ENCODE results near the genes XIRP2, SPC25 and BBS5.

- PRO-cap = no peak
Observed at GRCh38 chr2:166888396-166888758, at the start of gene XIRP2. Gene XIRP2 (plus strand): TSS chr2:166888480.

DNA sequence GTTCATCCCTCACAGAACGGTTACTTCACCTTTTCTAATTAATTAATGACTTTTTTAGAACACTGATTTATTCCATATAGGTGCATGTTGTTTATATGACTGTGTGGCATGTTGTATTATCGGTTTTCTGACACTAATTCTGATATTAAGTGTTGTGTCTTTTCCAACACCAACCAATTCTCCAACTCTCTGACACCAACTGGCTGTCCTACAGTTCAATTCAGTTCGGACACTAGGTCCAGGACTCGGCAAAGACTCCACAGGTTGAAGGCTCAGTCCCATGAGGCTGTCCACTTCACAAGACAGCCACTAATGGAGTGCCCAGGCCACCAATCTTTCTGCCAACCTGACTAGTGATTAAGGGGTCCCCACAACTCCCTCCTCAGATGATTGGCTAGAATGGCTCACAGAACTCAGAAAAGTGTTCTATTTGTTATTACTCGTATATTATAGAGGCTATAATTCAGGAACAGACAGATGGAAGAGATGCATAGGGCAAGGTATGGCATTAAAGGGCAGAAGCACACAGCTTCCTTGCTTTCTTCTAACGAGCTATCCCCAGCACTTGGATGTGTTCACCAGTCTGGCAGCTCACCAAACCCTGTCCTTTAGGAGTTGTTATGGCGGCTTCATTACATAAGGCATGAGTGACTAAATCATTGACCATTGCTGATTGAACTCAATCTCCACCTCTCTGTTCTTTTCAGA, 103.1 kb upstream of the B3GALT1 start:
- PRO-cap = no peak

DNA sequence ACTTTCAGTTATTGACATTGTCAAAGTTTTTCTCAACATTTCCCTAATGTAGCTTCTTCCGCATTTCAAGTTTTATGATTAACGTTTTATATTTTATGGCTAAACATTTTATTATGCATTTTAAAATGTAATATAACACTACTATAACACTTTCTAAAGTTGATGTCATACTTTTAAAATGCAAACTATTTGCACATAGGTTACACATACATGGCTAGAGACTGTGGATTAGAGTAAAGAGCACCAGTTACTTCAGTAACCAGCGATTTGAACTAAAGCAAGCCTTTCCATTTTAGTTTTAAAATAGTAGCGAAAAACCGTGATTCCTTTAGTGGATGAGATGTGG, 91.0 kb downstream of the B3GALT1 start:
- PRO-cap = no peak

DNA sequence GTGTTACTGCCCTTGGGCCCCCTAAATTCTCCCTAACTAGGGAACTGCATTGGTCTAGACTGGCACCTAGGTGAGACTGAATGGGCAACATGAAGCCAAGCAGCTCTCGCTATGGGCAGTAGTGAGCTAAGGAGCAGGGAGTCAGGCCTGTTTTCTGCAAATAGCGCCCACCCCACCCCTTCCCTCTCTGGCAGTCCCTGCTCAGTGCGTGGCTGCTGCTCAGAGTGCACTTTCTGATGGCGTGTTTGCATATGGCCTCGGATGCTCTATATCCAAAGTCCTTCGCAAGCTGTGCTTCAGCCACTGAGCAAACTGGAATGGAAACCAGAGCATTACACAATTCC, 420.0 kb downstream of the STK39 start:
- PRO-cap = no peak

GRCh38 chr2:168163699-168164128, 83.7 kb downstream of the STK39 start:
- PRO-cap = no peak

GRCh38 chr2:168211178-168211652, 36.2 kb downstream of the STK39 start:
- PRO-cap = no peak

DNA sequence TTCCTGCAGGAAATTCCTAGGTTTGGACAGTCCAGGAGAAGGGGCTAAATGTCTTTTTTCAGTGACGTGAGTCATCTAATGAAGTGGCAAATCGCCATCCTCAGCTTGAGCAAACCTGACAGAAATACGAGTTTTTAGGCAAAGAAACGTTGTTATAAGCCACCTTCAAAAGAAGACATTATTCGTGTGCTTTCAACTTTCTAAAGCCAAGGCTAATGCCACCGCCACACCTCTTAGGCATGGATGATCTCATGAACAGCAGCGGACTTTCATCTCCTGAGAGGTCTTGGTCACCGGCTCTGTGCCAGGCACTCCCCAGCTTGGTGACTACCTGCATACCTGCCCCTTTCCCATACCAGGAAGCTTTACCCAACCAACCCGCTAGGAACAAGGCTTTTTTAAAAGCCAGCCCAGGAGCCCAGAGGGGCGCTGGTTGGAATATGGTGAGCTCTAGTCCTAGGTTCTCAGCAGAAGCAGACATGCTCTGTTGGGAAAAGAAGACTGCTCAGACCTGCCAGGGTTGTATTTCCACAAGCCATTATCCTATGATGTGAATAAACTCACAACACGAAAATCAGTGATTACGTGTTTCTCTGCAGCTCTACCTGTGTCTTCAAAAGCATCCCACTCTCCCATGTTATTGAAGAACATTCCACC, 30.7 kb downstream of the STK39 start:
- PRO-cap = no peak

DNA sequence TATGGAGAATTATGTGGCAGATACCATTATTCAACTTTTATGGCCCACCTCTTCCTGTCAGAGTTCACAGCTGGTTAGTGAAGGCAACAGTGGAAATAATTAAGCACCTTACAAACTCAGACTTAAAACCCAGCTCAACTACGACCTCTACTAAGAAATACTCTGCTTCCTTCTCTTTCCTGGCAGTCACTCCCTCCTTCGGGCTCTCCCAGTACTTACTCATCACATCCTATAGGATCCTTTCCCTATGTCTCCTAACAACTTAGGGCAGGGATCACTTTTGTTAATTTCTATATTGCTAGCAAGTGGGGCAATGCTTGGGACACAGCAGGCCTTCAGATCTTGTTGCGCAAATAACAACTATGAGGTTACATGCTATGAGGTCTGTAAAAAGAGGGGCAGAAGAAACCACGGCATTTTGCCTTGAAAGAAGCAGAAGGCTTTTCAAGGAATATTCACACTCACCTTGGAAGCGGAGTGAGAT, 2.3 kb downstream of the STK39 start:
- PRO-cap = no peak

DNA sequence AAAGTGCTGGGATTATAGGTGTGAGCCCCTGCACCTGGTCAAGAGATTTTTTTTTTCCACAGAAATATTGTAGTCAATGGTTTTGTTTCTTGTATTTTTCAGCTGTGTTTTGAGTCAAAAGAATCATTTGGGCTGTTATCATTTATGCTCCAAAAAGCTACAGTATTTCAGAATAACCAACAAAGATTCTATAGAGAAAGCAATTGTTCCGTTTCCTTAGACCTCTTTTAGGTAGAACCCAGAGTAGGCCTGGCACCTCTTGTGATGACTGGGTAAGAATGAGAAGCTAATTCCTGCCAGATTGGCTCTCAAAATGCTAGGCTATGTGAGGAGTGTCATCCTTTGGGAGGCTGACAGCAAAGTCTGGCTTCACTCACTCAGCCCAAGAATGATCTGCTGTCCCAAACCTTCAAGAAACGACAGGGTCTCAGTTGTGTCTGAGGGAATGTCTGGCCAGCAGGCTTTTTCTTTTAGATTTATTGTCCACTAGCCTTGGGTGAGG, 4.4 kb downstream of the CERS6 start:
- PRO-cap = no peak

- PRO-cap = no peak
Observed at GRCh38 chr2:168518398-168519226, 62.5 kb downstream of the CERS6 start.

GRCh38 chr2:168560597-168561538, 104.8 kb downstream of the CERS6 start:
- PRO-cap = no peak

DNA sequence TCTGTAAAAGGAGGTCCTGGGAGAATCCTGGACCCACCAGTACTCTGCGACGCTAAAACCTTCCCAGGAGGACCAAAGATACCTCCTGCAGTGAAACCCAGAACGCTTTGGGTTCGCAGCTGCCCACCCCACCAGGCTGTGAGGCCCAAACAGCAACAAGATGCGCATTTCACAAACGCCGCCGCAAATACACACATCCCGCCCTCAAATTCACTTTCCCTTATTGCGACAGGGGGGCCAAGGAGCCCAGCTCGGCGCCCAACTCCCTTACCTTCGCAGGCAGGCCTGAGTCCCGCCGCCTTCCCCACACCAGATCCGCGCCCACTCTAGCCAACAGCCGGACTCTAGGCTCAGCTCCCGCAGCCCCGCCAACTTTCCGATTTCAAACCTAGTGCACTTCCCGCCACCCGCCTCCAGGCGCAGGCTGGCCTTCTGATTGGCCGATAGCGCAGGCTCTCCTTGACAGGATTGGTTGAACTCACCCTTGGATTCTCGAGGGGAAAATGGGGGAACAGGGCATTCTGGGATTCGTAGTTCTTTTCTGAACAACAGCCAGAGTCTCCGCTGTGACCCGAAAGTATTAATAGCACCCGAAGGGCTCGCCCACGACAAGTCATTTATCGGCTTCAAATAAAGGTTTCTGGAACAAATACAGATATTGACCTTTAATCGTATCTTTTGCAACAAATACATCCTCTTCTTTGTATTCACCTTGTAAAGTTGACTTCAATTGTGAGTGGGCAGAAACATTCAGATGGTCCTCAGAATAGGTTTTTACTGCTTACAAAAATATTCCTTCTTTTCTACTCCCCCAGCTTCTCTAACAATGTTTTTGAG, at the start of gene SPC25:
Gene SPC25, minus strand, starts transcription at position 384 of the 837 bp plus-strand sequence.
- PRO-cap = no peak

DNA sequence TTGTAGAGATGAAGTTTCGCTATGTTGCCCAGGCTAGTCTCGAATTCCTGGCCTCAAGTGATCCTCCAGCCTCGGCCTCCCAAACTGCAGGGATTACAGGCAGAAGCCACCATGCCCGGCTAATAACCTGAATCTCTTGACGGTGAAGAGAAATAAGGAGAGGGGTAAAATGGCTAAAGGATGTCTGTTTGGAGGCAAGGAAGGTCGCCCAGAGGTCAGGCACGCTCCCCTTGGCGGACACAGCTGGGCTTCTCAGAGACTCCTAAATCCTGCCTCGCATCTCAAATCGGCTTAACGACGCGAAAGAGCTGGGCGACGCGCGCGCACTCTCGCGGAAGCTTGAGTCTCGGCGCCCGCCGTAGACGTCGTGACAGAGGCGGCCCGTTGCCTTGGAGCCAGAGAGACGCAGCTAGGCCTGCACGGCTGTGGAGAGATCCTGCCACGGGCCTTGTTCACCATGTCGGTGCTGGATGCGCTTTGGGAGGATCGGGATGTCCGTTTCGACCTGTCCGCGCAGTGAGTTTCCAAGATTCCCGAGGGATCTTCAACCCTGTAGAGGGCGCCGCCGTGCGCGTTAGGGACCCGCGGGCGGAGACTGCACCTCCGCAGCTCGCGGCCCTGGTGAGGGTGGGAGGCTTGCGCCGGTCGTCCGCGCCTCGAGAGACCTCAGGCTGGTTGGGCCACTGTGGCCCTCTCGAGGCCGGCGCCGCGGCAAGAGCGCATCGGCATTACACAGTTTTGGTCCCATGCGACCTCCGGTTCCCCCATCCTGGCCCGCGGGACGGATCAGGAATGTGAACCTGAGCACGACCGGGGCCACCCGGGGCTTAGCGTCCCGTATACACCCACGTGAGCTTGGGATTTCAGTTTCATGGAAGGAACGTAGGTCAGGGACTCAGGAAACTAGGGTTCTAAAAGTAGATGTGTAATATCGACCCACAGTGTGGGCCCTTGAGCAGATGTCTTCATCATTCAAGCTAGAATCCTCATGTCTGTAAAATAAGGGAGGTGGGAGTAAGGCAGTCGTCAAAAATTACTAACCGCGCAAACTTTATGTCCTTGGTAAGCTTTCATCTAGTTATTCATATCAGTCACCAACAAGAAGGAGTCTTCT, at the start of gene BBS5:
Gene BBS5, plus strand, starts transcription at position 398 of the 1,114 bp plus-strand sequence.
- PRO-cap = no peak

DNA sequence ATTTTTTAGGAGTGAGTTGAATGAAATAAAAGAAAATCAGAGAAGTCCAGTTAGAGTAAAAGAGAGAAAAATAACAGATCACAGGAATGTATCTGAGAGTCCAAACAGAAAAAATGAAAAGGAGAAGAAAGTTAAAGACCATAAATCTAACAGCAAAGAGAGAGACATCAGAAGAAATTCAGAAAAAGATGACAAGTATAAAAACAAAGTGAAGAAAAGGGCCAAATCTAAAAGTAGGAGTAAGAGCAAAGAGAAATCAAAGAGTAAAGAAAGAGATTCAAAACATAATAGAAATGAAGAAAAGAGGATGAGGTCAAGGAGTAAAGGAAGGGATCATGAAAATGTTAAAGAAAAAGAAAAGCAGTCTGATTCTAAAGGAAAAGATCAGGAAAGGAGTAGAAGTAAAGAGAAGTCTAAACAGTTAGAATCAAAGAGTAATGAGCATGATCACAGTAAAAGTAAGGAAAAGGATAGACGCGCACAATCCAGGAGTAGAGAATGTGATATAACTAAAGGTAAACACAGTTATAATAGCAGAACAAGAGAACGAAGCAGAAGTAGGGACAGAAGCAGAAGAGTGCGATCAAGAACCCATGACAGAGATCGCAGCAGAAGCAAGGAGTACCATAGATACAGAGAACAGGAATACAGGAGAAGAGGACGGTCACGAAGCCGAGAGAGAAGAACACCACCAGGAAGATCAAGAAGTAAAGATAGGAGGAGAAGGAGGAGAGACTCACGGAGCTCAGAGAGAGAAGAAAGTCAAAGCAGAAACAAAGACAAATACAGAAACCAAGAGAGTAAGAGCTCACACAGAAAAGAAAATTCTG, 52.5 kb downstream of the PPIG start:
- PRO-cap = no peak

DNA sequence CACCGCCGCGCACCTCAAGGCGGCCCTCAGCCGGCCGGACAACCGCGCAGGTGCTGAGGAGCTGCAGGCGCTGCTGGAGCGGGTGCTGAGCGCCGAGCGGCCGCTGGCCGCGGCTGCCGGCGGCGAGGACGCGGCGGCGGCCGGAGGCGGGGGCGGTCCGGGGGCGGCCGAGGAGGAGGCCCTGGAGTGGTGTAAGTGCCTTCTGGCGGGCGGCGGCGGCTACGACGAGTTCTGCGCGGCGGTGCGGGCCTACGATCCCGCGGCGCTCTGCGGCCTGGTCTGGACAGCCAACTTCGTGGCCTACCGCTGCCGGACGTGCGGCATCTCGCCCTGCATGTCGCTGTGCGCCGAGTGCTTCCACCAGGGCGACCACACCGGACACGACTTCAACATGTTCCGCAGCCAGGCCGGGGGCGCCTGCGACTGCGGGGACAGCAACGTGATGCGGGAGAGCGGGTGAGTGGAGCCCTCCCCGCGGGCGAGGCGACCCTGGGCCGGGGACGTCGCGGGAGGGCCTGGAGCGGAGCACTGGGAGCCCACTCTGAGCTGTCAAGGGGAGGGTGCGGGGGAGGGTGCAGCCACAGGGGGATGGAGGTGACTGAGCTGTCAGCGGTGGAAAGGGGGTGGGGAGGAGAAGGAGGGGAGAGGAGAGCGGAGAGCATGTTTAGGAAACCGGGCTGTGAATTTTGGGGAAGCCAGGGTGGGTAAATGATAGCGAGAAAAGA, 505 bp downstream of the UBR3 start:
- PRO-cap = no peak

DNA sequence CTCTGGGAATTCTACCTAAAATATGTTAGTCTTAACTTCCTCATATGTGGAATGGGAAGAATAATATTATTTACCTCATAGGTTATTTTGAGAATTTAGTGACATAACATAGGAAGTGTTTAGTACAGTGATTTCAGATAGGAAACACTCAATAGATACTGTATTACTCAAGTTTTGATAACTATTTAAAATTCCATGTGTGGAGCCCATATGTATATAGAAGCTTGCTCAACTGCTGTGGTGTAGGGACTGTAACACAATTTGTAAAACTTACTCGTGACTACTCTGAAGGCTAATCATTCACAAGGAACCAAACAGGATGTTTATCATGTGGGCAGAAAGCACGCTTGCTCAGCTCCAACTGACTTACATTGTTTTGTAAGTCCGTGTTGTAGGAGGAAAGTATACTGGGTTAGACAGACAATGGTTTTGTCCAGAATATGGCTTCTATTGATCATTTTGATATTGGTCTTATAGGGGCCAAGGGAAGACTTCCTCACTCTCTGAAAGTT, 259.6 kb upstream of the SP5 start:
- PRO-cap = no peak

GRCh38 chr2:170500822-170501196, 214.3 kb upstream of the SP5 start:
- PRO-cap = bidirectional peak, plus-strand start at chr2:170501070, minus-strand start at chr2:170501014

DNA sequence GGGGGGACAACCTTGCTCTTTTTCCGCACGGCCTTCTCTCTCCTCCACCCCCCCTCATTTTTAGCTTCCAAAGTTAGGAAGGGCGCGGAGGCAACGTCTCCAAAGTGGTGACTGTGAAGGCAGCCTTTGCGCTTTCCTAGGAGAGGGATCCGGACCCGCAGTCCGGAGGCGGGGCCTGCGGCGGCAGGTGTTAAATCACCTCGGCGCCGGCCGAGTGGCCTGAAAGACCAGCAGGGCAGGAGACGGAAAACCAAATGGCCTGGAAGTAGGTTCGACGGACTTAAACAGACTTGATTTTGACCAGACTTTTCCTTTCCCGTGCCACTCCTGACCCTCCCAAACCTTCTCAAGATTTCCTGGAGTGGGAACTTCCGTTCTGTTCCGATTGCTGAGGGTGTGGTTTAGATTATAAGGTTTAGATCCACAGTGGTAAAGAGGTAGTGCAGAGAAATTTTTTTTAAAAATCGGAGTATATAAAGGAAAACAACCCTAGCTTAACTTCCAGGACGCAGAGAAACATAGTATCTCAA, 689 bp downstream of the GORASP2 start:
- PRO-cap = no peak

GRCh38 chr2:170968899-170969383, 39.9 kb downstream of the GORASP2 start:
- PRO-cap = no peak

DNA sequence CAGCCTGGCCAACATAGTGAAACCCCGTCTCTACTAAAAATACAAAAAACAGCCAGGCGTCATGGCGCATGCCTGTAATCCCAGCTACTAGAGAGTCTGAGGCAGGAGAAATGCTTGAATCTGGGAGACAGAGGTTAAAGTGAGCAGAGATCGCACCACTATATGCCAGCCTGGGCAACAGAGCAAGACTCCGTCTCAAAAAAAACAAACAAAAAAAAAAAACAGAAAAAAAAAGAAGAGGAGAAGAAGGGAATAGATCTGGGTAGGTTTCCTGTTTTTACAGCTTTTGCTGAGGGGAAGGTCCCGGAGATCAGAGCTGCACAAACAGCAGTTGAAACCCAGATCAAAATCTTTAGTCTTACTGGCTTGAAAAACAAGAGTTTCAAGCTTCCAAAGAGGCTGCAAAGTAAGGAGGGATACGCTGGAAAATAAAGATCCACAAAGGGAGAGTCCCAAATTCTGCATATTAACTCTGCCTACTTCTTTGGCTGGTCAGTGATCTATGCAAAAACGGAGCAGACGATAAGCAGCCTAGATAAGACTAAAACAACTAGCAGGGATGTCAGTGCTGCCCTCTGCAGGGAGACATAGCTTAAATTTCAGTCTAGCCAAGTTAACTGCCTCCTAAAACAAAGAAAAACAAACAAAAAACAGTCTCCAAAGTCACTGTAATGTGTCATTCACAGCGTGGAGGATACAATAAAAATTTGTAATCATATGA, 74.1 kb downstream of the TLK1 start:
- PRO-cap = no peak

Measured in ascending aorta (tissue), 1 donor.